Vermiform appendix (tissue), 1 donor: ENCODE data around the genes GINM1, PCMT1 and RAET1E.

GRCh38 chr6:149320773-149321363, 3.4 kb downstream of the TAB2 start:
- PRO-cap = no peak

DNA sequence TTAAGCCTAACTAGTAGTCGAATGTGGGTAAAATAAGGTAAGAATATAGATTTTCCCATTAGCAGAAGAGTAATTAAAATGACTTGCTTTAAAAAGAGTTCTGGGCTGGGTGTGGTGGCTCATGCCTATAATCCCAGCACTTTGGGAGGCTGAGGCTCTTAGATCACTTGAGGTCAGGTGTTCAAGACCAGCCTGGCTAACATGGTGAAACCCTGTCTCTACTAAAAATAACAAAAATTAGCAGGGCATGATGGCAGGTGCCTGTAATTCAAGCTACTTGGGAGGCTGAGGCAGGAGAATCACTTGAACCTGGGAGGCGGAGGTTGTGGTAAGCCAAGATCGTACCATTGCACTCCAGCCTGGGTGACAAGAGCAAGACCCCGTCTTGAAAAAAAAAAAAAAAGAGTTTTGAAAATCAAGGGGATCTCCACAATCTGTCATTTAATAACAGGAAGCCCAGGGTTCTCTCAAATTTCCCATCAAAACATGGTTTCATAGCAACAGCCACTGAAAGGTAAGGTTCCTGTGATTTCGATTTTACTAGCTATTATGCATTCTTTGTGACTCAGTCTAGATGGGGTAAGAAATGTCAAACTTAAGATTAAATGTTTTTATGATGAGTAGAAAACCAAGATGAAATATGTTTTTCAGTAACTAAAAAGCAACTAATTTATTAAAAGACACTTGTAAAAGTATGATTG, 10.0 kb upstream of the ZC3H12D start:
- PRO-cap = unidirectional peak, plus-strand start at position 568 of the sequence

DNA sequence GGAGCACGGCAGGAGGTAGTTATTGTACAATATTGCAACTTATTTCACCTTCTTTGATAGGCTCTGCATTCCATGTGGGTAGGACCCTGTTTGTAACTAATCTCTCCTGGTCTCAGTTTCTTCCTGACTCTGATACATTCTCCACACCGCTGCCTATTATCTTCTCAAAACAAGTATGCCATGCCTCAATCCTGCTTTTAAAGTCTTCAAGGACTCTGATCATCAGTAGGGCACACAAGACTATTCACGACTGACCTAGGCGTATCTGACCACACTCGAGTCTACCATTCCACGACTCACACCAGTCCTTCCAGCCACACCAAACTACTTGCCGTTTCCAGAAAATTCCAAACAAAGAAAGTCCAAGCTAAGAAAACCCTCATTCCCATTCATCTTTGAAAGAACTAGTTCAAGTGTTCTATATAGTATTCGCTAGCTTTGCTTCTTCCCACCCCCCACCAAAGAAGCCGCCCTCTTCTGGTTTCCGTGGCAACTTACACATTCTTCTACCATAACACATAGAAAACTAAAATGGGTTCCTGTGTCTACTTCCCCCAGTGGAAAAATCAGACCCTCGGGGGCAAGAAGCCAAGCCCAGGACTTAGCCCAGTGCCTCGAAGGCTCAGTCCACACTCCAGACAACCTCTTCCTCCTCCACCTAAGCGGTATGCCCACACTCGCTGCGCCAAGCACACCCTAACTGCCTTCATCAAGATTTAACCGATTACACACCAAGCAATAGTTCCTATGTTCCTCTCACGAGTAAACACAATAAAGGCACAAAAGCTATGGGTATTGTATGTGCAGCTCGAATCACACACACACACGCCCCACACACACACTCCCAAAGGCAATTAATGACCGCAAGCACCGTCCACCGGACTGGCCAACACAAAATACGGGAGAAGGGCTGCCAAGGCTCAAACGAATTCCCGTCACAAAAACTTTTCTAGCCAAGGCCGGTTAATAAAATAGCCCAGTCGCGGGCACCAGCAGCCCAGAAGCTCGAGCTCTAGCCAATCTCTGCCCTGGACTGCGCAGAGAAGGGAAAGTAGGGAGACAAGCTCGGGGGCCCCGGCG, 673 bp downstream of the PPIL4 start:
- PRO-cap = bidirectional peak, plus-strand start at position 569 of the sequence, minus-strand start at position 640 of the sequence

- PRO-cap = bidirectional peak, plus-strand start at chr6:149566405, minus-strand start at chr6:149566137
Observed at GRCh38 chr6:149565939-149566960, at the start of gene GINM1. Gene GINM1, plus strand, starts transcription at chr6:149566375.

- PRO-cap = no peak
Observed at GRCh38 chr6:149638377-149638661, 10.2 kb downstream of the KATNA1 start.

- PRO-cap = no peak
Observed at GRCh38 chr6:149728062-149729152, 10.5 kb upstream of the LATS1 start.

GRCh38 chr6:149749238-149749922, at the start of gene PCMT1:
Gene PCMT1, plus strand, starts transcription at chr6:149749741.
- PRO-cap = bidirectional peak, plus-strand start at chr6:149749743, minus-strand start at chr6:149749575

GRCh38 chr6:149823555-149824191, 40.5 kb downstream of the LRP11 start:
- PRO-cap = no peak

- PRO-cap = no peak
Observed at GRCh38 chr6:149831257-149831739, 32.9 kb downstream of the LRP11 start.

DNA sequence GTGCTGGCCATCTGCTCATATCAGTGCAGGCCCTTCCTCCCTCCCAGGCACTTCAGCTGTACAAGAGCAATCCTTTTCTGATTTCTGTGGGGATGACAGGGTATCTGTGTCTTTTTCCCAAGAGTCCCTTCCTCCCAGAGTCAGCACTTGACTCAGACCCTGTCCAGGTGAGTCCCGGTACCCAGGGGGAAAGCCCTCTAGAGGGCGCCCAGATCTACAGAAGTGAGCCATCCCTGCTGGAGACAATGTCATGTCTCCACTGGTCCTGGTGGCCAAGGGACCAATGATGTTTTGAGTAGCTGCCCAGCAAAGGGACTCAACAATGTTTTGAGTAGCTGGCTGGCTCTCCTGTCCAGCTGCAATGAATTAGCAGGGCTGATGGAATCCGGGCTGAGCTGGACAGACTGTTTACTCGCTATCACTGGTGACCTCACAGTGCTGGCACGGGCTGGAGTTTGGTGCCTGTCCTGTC, 23.6 kb downstream of the LRP11 start:
- PRO-cap = no peak

DNA sequence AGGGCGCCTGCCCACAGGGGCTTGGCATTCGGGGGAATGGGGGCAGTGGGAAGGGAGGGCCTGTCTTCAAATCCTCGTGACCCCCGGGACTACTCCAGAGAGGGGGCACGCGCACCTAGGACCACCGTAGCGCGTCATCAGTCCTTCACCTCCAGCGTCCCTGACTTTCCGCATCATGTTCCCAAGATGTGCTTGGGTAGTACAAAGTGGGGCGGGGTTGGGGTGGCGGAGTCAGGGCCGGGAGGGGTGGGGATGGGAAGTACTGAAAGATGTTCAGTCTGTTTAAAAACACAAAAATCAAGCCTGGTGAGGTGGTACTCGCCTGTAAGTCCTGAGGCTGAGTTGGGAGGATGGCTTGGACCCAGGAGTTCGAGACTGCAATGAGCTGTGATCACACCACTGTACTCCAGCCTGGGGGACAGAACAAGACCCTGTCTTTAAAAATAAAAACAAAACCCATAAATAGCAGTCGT, 440 bp upstream of the LRP11 start:
- PRO-cap = no peak

GRCh38 chr6:149897924-149898404, at the start of gene RAET1E:
Gene RAET1E, minus strand, starts transcription at chr6:149898113.
- PRO-cap = no peak

DNA sequence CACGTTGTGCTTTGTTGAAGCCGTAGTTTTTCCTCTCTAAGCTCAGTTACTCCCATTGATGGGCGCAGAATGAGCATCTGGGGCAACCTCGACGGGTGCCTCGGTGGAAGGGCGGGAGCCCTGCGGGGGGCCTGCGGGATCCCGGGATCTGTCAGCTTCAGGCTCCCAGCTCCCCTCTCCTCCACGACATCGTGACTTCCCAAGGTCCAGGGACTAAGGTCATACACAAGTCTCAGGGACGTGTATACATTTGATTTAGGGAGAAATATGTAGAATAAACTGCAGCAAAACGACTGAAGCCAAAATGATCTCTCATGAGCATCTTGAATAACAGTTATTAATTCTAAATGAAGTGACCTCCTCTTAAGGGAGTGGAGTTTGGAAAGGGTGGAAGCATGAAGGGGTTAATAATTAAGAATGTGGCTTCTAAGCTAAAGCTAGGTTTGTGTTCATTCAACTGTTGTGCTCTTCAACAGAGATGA, 1.3 kb downstream of the PPP1R14C start:
- PRO-cap = no peak

DNA sequence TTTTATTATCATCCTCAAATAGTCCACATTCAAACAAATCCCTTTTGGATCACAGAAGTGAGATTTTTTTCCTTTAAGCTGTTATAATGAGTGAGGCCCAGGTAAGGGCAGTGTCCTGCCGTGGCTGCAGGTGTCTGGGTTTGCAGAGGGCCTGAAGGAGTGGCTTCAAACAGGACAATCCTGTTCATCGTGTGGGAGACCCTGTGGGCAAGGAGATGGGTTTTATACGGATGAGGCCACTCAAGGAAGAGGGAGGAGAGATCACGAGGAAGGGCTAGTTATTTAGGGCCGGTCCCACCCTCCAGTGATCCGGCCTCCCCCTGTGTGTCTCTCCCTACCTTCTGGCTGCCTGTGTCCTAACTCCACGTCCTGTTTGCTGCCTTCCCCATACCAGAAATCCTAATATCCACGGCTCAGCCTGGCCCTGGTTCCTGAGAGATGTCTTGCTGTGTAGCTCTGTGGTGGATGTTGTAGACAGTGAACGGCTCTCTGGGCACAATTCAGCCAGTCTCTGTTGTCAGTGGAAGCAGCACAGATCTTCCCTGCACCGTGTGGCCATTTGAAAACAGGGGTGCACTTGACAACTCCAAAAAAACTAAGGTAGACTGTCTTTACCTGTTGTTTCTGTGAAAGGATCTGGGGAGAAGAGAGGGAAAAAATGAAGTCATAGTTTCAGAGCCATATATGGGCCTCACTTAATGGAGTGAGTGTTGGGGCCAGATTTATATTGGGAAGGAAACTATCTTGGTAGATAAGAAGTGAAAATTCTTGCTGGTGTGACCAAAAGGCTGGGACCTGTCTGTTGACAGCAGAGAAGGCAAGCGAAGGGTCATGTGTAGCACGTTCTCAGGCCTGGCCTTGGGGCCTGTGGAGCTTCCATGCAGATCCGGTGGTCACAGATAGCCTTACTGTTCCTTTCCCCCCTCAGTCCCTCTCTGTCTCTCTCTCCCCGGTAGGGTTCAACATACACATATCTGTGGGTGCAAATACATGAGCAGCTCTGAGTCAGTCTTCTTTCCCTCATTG, 34.1 kb downstream of the PPP1R14C start:
- PRO-cap = no peak

DNA sequence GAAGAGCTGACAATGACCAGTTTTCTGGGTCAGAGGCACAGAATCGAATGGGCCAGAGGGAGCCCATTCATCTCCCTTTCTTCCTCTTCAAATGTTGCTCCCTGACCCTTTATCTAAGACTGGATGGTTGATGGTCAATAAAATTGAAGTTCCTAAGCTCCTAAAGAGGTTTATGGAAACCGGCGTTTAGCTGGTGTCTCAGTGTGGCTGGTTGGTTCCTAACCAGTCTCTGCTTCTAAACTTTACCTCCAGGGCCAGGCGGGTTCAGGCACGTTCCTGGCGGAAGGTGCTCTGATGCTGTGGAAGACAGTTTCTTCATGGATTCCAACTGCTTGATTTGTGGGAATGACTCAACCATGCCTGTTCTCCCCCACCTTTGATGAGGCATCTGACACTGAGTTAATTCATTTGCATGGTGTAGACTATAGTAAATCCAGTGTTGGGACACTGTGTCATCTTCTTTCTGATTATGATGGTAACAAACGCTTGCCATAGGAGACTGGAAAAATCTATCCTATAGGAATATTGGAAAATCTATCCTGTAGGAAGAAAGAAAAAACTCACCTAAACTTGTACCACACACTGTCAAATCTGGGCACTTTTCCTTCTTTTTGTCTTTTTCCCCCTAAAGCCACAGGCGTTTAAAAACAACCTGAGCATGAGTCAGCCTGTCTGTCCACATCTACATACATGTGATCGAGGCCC, 96.2 kb upstream of the IYD start:
- PRO-cap = no peak

DNA sequence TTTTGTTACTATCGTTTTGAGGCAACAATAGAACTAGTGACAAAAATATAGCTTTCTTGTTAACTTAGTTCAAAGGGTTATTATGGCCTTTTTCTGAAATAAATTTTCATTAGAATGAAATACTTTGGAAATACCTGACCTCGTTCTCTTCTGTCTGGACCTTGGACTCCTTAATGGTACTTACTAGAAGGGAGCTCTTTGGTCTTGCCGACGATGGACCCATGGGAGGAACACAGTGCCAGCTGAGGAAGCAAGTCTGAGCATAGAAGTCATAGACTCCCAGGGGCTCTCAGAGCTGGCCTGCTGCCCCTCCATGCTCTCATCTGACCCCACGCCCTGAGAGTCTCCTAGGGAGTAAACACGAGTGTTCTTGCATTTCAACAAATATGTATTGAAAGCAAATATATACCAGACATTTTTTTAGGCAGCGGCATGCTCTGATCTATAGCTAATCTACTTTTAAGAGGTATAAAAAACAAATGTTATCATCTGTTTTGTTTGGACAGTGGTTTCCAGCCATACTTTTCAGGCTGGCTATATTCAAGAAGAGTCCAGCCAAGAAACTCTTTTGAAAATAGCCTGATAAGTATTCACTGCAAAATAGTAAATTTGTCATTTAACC, 87.9 kb downstream of the PLEKHG1 start:
- PRO-cap = no peak

DNA sequence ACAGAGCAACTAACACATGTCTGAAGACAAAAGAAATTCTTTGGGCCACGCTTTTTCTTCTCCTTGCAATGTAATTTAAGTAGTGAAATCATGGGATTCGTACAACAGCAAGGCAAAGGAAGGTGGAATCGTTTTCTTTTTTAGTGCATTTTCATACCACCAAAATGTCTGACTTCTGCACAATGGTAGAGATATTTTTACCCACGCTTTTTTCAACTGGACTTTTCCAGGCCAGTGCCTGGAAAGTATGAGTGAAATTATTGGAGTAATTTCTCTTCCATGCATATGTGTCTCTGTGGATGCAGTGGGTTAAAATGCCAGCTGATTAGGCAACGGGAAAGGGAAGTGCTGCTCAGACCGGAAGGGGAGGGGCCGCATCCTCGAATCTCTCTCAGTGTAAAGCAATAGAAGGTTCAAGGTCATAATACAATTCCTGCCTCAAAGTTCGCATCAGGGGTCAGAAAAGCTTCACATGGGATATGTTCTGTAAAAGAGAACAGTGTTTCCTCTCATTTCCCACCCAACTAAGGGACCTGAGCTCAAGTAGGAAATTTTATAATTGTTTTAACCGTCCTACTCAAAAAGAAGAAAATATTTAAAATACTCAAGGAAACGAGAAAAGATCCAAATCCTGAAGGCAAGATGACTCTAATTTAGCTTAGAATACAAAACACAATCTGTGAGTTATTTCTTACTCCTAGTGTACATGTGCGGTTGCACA, 89.7 kb upstream of the MTHFD1L start:
- PRO-cap = no peak

DNA sequence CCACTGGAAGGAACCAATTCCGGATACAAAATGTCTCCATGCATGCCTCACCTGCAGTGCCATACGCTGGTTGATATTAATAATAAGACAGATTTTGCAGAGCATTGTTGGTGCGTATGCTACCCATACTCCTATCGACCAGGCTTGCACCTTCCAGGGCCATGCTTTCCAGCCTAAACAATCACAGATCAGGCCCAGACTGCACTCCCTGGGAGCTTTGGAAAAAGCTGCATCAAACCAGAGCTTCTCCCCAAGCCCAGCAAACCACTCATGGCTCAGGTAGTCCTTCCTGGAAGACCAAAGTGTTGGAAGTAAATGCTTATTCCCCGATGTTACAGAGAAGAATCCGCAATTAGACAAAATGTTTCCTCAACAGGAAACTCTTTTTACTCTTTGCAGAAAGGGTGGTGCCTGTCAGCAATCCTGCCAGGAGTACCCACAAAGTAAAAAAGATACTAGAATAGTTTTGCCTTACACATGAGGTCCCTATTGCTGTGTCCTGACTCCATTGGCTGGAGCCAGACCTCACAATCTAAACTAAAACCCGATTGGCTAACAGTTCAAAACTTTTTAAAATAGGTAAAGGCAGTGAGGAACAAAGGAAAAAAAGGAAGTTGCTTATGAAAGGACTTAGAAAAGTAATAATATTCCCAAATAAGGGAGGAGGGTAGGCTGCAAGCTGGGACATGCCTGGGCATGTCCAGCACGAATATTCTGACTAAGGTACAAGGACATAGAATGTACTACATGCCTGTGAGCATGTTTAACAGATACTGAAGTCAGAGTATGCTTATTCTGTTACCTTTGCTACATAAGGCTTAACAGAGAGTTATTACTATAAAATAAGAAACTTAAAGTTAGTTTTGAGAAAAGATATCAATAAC, 8.6 kb upstream of the MTHFD1L start:
- PRO-cap = no peak

- PRO-cap = no peak
Observed at GRCh38 chr6:150878400-150879211, 13.1 kb downstream of the MTHFD1L start.

- PRO-cap = no peak
Observed at GRCh38 chr6:150981632-150982519, 116.4 kb downstream of the MTHFD1L start.